ENCODE results near the genes ELF1, TNFSF11 and FAM216B.

DNA sequence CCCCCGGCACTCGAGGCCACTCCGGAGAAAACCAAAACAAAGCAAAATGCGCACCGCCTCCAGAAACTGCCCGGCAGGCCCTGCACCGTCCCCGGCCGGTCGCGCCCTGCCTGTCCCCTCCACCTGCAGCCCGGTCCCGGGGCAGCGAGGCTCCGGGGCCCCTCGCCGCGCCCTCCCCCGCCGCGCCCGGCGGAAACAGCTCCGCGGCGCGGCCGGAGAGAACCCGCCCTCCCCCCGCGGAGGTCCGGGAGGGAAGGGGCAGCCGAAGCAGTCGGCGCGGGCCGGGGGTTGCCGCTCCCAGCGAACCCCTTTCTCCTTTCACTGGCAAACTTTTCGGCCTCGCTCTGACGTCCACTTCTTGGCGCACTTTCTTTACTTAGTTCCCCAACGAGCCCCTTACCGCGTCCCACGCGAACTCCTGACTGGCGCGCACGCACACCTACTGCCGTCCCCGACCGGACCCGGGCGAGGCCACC is 1.4 kb downstream of the FOXO1 start:
- PRO-cap: bidirectional peak, plus-strand start at position 270 of the sequence, minus-strand start at position 108 of the sequence

- PRO-cap: no peak
These were observed 12.2 kb downstream of the SLC25A15 start for GRCh38 chr13:40801266-40802352.

GRCh38 chr13:40952511-40953053 is 66.5 kb downstream of the ELF1 start:
- PRO-cap: no peak

DNA sequence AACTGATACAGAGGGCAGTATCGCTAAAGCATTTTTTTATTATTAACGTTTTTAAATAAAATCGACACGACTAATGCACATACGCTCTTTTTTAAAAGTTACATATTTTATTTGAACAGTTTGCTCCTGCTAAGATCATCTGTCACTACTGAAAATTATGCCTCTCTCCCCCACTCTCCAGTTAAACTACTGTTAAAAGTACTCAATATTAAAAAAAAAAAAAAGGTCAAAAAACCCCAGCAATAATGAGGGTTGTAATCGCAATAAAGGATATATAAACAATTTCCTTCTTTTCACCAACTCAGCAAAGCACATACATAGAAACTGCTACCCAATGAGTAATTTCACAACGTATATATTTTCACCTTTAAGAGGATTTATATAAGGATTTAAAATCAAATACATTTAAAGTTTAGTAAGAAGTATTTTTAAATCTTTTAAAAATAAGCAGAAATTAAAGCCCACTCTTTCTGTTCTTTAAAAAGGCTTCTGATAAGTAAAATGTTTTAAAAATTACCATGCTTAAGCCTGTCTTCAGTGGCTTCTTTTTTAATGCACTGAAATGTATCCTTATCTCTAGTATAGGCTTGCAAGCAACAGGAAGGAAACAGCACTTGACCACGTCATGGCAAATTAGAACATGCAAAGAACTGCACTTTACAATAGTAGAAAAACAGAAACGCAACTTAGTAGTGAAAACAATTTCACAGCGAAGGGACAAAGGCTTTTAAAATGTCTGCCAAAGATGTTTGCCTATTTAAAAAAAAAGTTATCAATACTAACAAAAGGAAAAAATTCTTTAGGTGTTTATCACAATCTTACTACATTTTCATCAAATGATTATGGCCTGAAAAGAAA is 36.5 kb downstream of the ELF1 start:
- PRO-cap: bidirectional peak, plus-strand start at position 689 of the sequence, minus-strand start at position 556 of the sequence

DNA sequence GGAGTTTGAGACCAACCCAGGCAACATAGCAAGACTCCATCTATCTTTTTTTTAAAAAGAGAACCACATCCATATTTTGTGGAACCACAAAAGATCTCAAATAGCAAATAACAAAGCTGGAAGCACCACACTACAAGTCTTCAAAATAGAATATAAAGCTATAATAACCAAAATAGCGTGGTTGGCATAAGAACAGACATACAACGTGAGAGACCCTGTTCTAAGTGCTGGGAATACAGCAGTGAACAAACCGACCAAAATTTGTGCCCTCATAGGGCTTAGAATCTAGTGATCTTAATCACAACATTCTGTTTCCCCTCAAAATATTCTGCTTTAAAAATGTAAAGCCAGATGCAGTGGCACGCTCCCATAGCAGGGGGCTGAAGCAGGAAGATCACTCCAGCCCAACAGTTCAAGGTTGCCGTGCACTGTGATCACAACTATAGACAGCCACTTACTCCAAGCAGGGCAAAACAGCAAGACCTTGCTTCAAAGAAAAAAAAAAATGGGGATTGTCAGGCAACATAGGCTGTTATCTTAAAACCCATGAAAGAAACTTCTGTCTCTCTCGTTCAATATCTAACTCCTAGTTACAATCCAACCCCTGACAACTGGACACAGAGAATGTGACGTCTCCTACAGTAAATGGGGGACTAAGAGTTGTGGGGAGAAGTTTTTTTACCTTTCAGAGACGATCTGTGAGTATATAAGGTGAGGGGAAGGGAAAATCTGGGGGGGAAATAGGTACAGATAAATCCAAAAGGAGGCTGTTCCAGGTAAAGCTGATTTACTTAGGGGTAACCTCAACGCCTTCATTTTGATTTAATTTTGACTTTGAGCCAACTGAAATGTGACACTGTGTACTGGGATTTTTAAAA is 17.5 kb downstream of the ELF1 start:
- PRO-cap: no peak

DNA sequence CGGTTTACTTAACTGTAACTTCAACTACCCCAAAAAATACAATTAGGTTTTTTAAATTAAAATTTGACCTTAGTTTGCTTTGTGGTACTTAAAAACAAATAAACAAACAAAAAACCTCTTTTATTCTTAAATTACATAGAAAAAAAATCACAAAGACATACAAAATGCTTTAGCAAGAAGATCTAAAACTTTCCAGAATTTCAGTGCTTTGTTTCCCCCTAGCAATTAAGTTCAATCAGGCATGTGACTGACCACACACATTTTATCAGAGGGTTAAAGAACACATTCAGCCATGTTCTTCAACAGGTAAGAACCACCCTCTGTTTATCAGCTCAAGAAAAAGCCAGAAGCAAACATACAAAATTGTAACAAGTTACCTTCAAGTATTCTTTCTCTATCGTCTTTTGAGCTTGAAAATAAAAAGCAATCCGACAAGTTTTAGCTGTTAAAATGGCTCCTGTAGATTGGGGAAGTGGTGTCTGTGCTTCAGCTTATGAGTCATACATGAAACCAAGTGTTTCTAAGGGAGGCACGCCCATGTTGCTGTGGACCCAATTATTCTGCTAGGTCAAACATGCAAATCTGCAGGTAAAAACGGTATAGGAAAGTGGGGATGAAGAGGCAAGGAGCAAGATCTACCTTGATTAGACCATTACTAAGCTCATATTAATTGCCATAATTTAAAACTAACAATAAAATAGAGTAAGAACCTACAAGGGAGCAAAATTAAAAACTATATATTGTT is at the start of gene ELF1:
Gene ELF1, minus strand, starts transcription at position 466 of the 745 bp plus-strand sequence.
- PRO-cap: no peak

GRCh38 chr13:41053332-41054067 is 7.8 kb upstream of the WBP4 start:
- PRO-cap: no peak

DNA sequence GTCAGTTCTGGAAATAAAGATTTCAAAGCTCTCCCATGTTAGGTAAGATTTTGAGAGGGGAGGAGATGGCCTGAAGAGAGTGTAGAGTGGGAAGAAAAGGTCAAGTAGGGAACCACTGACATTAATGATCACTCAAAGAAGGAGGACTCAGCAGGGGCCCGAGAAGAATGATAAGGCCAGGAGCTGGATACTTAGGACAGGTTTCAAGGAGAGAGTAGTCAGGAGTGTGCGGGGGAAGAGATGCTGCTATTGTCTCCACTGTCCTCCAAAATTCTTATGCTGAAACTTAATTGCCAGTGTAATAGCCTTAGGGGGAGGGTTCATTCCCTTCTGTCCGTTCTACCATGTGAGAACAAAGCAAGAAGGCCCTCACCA is 40.0 kb upstream of the RGCC start:
- PRO-cap: no peak

- PRO-cap: no peak
These were observed 2.5 kb downstream of the RGCC start for GRCh38 chr13:41459702-41460379.

DNA sequence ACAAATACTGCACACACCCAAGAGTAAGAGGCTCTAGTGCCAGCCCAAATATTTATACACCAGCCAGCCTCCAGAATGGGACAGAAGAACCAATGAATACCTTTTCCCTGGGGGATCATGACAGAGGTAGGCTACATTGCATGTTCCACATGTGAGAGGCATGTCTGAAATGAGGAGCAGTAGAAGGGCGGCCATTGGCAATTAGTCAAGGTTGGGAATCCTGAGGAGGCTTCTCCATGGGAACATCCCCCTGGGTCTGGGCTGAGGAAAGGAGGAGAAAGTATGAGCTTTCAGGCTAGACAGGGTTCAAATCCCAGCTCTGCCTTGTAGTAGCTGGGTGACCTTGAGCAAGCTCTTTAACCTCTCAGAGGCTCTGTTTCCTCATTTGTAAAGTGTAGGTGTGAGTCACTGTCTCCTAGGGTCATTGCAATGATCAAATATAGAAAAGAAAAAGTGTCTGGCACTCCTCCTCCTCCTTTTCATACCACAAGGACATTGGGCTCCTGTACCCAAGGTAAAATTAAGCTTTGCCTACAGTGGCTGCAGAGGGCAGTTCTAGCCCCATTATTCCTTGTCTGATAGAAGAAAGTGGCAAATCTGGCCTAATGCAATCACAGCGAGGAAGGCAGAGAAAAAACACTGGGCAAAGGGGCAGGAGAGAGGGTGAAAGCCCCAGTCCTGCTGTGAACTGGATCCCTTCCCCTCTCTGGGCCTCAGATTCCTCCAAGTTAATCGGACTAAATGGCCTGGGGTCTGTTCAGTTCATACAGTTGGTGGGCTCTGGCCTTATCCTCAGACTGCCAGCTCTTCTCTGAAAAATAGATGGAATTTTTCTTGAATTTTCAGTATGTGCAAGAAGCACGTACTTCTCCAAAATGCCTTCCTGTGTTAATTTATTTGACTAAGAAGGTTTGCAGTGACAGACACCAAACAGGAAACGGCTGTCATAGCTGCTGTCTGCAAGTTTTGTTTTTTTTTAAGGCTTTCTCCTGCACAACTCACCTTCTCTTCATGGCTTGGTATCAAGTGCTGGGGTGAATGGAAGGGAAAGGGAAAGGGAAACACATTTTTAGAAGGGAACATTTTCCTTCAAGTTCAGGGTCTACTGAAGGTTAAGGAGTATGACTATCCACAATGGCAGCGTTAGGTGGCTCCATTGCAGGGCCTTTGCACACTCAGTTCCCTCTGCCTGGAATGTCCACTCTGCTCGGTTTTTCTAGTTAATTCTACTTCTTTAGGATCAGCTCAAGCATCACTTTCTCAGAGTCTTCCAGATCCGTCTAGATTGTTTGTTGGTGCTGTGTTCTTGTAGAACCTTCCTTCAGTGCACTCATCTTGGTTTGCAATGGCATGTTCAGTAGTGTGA is 35.3 kb downstream of the RGCC start:
- PRO-cap: no peak

DNA sequence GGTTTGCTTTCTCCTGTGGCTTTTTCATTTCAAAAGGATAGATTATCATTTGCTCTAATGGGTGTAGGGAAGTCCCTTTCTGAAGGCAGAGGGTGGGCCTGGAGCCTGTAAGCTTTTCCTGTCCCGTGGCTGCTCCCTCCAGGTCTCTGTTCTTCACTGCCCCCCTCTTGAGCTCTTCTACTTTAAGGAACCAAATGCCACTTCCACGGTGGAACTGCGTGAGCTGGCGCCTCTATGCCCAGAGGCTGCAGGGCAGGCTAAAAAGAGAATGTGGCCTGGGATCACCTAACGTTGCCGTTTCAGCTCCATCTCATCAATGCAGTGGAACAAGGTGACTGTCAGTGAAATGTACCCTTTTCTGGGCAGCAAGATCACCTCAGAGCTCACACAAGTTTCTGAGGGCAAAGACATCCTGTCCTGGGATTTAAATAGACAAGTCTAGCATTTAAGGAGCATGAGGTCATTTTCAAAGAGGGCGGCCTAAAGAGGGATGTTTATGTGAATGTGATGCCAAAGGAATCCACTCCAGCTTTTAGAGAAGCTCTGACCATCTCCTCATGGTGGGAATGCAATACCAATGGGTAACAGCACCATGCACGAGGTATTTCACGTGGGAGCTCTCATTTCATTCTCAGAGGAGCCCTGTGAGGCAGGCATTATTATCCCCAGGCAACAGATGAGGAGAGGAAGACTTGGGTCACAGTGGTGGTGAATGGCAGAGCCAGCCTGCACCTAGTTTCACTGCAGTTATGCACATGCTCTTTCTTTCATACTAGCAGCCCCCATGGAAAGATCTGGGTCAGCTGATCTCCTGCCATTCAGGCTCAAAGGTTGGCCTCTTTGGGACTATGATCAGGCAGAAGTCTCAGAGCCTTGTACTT is 39.2 kb downstream of the RGCC start:
- PRO-cap: unidirectional peak, minus-strand start at position 397 of the sequence

DNA sequence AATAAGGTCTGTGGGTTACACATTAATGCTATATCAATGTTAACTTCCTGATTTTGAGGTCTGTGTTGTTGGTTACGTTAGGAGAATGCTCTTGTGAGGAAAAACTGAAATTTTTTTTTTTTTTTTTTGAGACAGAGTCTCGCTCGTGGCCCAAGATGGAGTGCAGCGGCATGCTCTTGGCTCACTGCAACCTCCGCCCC is 197.5 kb downstream of the RGCC start:
- PRO-cap: no peak

GRCh38 chr13:41868102-41868680 is 92.7 kb downstream of the VWA8 start:
- PRO-cap: no peak

DNA sequence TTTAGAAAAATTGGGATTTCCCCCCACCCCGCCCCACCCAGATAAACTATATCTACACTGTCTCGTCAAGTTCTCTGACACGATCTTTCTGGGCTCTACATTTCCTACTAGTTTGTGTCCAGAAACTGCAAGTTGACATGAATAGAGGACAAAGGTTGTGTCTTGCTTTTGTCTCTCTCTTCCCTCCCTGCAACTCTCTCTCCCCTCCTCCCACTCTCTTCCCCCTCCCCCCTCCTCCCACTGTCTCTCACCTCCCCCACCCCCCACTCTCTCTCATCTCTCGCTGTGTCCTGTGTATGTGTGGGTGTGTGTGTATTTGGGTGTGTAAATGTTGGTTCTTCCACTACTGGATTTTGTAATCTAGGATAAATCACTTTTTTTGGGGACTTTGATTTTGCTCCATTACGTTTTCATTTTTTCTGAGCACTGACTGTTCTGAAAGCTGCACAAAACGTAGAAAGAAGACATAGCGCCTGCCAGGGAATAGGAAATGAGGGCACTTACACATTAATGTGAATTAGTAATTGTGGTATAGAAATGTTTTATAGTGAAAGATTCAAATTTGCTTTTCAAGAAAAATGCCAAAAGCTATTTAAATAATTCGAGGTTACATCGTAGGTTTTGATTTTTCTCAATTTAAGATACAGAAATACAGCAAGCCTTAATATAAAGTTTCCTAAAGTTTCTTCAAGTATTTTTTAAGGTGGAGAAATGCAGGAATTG is 48.5 kb downstream of the AKAP11 start:
- PRO-cap: unidirectional peak, minus-strand start at position 197 of the sequence

- PRO-cap: no peak
These were observed 53.3 kb downstream of the AKAP11 start for GRCh38 chr13:42325179-42325650.

DNA sequence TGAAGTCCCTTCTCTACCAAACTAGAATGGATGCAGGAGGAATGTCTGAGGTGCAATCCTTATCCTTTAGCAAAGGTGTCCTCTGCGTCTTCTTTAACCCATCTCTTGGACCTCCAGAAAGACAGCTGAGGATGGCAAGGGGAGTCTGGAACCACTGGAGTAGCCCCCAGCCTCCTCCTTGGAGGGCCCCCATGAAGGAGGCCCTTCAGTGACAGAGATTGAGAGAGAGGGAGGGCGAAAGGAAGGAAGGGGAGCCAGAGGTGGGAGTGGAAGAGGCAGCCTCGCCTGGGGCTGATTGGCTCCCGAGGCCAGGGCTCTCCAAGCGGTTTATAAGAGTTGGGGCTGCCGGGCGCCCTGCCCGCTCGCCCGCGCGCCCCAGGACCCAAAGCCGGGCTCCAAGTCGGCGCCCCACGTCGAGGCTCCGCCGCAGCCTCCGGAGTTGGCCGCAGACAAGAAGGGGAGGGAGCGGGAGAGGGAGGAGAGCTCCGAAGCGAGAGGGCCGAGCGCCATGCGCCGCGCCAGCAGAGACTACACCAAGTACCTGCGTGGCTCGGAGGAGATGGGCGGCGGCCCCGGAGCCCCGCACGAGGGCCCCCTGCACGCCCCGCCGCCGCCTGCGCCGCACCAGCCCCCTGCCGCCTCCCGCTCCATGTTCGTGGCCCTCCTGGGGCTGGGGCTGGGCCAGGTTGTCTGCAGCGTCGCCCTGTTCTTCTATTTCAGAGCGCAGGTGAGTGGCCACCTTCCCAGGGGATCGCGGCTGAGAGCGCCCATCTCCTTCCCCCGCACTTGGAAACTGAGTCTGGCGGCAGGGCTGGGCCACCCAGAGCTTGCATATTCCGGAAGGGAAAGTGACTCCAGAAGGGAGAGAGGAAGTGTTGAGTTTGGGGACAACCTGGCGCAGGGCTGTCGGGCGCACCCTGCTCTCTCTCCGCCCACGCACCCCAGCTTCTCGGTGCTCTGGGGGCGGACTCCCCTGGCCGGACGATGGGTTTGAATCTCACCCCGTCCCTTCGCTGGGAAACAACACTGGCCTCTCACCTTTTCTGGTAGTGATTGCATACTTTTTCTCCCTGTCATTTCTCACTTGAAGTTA is at the start of gene TNFSF11:
Gene TNFSF11, plus strand, starts transcription at position 357 of the 1,093 bp plus-strand sequence.
- PRO-cap: no peak

- PRO-cap: no peak
These were observed 60.9 kb upstream of the FAM216B start for GRCh38 chr13:42720397-42721033.

GRCh38 chr13:42781217-42781763 is at the start of gene FAM216B:
Gene FAM216B (plus strand): TSS chr13:42781584.
- PRO-cap: no peak

DNA sequence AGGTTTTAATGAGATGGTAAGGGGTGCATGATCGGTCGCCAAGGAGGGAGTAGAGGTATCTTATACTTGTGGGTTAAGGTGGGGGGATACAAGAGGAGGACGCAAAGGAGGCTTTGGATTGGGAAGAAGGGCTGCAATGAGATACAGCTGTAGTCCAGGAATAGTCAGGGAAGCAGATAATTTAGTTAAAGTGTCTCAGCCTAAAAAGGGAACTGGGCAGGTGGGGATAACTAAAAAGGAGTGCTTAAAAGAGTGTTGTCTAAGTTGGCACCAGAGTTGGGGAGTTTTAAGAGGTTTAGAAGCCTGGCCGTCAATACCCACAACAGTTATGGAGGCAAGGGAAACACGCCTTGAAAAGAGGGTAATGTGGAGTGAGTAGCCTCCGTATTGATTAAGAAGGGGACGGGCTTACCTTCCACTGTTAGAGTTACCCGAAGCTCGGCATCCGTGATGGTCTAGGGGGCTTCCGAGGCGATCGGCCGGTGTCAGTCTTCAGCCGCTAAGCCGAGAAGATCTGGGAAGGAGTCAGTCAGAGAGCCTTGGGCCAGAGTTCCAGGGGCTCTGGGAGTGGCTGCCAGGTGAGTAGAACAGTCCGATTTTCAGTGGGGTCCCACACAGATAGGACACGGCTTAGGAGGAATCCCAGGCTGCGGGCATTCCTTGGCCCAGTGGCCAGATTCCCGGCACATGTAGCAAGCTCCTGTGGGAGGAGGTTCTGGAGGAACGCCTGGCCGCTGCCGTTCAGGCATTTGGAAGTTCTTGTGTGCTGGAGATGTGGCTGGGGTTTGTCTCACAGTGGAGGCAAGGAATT is 89.0 kb downstream of the FAM216B start:
- PRO-cap: no peak

- PRO-cap: no peak
These were observed 10.2 kb downstream of the EPSTI1 start for GRCh38 chr13:42981791-42982322.